Measurements from ENCODE around the genes ZNF544, A1BG and ZNF132.

DNA sequence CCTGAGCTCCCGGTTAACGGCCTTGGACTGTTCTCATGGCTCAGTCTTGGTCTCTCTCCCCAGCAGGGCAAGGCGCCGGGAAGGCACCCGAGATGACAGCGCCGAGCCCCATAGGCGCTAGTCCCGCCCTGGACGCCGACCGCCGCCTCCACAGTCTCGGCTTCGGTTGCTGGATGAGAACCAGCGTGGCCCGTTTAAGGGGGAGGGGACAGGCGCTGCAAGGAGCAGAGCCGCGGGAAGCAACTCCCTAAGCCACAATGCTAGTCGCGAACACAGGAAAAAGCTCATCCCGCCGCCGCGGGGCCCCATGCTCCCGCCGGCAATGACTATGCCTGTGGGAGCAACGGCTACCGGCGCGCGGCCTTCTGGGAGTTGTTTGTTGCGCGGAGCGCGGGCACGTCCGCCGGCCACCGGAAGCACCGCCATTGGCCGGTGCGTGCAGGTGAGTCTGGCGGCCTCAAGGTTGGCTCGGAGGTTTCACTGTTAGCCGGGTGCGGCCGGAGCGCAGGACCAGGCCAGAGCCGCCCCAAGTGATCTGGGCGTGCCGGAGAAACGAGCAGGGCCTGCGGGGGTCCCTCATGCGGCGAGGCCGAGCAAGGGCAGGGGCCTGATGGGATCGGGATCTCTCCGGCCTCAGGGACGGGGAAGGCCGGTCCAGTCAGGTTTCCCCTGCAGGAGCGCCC, at the start of gene ZNF544:
Gene ZNF544, plus strand, starts transcription at position 410 of the 683 bp plus-strand sequence.
- PRO-cap, 2 experiments = peak in 1 of 2 experiments; most common plus-strand start position 415 of the sequence (in 1); most common minus-strand start position 324 of the sequence (in 1)

DNA sequence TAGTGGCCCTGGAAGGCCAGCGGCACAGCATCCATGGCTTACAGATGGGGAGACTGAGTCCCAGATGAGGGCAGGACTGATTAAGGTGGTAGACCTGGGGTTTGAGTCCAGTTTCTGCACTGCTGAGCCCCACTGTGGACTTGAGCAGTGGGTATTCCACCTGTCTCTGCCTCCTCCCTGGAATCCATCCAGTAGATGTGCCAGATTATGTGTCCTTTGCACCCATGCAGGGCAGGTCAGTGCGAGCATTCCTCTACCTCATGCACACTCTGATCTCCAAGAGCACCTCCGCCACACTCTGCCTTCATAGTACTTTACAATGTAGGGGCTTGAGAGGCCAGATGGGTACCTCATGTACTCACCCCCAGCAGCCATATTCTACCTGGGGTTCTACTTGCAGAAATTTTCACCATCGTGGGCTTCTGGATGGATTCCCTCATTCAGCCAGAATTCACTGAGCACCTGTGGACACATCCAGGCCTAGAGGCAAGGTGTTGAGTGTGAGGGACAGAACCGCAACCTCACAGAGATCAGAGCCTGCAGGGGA, 10.1 kb downstream of the ZSCAN22 start:
- PRO-cap, 2 experiments = no peak in any of the 2 experiments

DNA sequence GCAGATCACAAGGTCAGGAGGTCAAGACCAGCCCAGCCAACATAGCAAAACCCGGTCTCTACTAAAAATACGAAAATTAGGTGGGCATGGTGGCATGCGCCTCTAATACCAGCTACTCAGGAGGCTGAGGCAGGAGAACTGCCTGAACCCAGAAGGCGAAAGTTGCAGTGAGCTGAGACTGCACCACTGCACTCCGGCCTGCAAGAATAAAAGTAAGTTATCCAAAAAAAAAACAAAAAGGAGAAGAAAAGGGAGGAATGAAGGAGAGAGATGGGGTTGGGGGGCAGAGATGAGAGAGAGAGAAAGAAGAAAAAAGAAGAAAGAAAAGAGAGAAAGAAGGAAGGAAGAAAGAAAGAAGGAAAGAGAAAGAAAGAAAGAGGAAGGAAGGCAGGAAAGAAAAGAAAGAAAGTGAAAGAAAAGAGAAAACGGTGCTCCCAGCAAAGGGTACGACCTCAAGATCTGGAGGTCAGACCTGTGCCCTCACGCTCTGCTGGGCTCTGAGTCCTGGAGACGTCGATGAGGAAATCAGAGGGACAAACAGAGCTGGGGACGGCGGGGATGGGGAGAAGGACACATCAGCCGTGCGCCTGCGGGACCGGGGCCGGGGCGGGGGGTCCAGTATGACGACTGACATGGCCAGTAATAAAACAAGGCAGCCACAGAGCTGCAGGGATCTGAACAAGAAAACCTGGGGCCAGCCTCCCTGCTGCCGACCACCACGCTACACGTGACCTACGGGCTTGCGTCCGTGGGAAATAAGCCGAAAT, 3.7 kb downstream of the A1BG start:
- PRO-cap, 2 experiments = no peak in any of the 2 experiments

DNA sequence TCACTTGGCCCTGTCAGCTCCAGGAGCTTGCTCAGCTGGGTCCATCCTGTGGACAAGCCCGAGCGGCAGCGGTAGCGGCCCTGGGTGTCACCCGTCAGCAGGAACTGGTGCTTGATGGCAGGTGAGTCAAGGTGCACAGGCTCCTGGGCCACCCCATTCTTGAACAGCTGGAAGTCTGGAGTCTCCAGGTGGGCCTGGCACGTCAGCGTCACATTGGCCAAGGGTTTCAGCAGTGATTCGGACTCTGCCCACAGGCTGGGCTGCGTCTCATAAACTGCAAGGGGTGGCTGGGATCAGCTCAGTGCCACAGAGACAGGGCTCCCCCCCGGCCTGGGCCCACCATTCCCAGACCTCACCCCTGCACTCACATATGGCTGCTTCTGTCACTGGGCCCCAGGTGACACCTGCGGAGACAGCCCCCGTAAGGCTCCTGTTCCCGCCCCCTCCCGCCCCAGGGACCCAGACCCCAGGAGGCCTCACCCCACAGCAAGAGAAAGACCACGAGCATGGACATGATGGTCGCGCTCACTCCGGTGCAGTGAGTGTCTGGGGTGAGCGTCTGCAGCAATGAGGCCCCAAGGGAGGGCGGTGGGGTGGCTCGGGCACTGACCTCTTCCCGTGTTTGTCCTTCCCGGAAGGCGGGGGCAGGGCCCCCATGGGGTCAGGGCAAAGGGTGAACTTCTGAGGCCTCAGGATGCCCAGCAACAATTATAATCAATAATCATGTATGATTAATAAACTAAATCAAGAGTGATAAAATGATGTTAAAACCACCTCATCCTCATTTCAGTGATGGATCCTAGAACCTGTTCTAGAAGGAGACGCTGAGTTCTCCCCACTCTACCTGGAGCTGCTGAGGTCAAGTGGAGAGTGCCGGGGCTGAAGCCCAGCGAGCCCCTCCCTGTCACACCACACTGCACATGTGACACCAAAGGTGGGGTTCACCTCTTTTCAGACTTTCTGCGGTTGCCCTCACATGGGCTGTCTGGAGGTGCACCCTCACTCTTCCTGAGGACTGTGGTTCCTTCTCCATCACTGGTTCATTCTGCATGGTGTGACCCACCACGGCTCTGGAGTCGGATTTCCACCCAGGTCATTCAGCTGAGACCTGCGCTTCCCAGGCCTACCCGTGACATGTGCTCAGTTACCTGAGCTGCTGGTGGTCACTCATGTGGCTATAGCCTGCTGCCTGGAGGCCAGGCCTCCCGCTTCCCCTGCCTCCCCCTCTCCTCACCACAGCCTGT, at the start of gene A1BG:
Gene A1BG, minus strand, starts transcription at position 569 of the 1,244 bp plus-strand sequence.
- PRO-cap, 2 experiments = no peak in any of the 2 experiments

DNA sequence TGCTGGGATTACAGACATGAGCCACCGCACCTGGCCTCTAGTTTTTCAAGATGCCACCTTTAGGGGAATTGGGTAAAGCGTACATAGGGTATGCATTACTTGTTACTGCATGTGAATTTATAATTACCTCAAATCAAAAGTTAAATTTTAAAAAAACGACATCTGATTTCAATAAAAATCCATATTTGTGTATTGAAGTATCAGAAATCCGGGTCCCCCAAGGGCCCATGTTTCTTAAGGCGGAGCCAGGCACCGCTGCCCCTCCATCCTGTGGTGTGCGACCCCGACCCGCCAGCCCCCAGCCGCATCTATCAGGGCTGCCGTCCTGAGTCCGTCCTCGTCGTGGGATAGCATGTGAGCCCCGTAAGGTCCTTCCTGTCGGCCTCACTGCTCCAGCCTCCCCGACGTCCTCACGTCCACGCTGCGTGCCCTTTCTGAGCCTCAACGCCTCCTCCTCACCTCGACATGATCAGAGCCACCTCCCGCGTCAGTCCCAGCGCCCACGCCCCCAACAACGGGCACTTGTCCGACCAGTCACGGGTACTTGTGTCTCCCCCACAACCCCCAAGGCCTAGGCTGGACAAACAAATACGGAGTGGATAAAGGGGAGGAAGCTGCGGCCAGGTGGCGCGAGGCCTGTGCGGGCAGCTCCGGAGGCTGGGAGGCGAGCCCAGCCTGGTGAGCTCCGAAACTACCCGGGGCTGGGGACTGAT, 774 bp downstream of the ZNF497 start:
- PRO-cap, 2 experiments = peak in 1 of 2 experiments; most common plus-strand start position 472 of the sequence (in 1); most common minus-strand start position 436 of the sequence (in 1)

DNA sequence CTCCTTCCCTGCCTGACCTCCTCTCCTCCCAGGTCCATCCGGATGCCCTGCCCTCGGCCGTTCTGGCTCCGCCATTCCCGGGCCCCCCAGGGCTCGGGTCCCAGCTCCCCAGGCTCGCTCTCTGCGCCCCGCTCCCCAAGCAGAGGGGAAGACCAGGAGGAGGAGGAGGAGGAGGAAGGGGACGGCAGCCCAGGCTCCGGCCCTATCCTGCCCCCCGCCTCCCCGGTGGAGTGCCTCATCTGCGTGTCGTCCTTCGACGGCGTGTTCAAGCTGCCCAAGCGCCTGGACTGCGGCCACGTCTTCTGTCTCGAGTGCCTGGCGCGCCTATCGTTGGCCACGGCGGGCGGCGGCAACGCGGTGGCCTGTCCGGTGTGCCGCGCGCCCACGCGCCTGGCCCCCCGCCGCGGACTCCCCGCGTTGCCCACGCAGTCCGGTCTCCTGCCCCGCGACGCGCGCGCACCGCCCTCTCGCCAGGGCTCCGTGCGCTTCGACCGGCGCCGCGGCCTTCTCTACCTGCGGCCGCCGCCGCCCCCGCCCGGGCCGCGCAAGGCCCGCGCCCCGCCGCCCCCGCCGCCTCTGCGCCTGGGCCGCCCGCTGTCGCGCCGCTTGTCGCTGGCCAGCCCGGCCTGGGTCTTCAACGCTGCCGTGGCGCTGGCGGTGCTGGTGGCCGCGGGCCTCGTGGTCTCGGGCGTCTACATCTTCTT, 744 bp downstream of the RNF225 start:
- PRO-cap, 2 experiments = no peak in any of the 2 experiments

GRCh38 chr19:58434403-58435284, 5.3 kb downstream of the ZNF132 start:
- PRO-cap, 2 experiments = no peak in any of the 2 experiments

GRCh38 chr19:58440013-58440329, at the start of gene ZNF132:
Gene ZNF132 (minus strand): TSS chr19:58440153.
- PRO-cap, 2 experiments = peak in 1 of 2 experiments; most common minus-strand start chr19:58440153 (in 1)

DNA sequence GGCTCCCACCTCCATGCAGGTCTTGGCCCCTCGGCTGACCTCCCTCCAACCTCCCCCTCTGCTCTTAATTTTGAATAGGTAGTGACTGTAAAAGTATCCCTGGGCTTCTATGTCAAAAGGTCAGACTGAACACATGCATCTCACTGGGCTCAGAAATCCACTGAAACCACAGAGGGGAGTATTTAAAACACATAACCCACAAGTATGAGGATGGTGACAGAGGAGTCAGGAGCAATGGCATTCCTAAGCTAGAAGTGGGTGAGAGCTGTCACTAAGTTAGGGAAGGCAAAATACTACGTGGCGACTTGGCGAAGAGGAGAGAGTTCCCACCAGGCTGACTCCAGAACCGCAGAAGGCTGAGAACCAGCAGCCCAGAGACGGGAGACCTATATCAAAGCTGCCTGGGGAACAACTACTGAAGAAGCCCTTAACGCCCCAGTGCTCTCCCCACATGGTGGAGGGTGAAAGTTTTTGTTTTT, 1.5 kb upstream of the ZNF446 start:
- PRO-cap, 2 experiments = no peak in any of the 2 experiments

DNA sequence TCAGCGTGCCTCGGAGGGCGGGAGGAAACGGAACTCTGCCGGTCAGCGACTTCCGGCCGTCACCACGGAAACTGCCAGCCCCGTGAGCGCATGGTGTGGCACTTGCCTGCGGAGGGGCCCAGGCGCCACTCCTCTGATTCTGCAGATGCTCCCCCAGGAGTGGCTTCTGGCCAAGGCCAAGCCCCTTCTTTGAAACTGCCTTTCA, 1.1 kb upstream of the UBE2M start:
- PRO-cap, 2 experiments = peak in 1 of 2 experiments; most common plus-strand start position 62 of the sequence (in 1)

- PRO-cap, 2 experiments = peak in 1 of 2 experiments; most common plus-strand start chr19:58581565 (in 1)
These were observed 8.1 kb upstream of the MZF1 start for GRCh38 chr19:58581135-58581816.